SK-MEL-5 (cell line): Measurements from ENCODE around the gene HSD11B1.

GRCh38 chr1:208162799-208163157 lies 81.4 kb downstream of the PLXNA2 start:
RAMPAGE:
- cytosol, long total RNA, result no peak
- long total RNA, result no peak
- nucleus, long total RNA, result no peak

DNA sequence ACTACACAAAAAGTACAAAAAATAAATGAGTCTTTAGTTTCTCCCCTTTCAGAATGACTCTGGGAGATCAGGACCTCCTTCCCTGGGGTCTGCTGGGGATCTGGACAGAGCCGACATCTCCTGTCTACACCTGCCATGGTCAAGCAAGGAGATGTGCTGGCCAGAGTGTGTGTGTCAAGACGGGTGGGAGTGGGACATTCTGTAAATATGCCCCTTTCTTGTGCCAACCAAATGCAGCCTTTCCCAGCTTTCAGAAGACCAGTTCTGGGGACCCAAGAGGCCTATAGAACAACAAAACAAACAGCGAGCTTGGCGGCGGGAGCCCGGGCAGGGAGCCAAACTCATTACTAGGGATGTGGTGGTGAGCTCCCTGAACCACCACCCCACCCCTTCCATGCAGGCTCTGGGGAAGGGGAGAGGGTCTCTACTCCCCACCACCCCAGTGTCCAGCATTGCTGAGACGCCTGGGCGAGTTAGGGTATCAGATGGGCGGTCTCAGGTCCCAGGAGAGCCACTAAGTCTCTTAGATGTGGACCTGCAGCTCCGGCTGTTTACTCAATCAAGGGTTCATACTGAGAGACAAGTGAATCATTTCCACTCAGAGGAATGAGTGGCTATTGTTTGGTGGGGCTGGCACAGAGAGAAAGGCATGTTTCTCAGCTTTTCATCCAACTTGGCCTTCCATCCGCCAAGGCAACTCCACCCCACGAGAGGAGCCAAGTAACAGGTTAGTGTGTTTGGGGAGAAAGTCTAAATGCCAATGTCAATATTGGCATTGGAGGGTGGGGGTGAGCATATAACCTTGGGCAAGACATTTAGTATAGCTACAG lies 41.1 kb downstream of the PLXNA2 start:
RAMPAGE:
- cytosol, long total RNA, result no peak
- long total RNA, result no peak
- nucleus, long total RNA, result no peak

GRCh38 chr1:208213741-208214115 lies 30.5 kb downstream of the PLXNA2 start:
RAMPAGE:
- cytosol, long total RNA, result no peak
- long total RNA, result no peak
- nucleus, long total RNA, result no peak

RAMPAGE:
- cytosol, long total RNA, result no peak
- long total RNA, result no peak
- nucleus, long total RNA, result no peak
Observed at GRCh38 chr1:208233371-208234078, 10.7 kb downstream of the PLXNA2 start.

DNA sequence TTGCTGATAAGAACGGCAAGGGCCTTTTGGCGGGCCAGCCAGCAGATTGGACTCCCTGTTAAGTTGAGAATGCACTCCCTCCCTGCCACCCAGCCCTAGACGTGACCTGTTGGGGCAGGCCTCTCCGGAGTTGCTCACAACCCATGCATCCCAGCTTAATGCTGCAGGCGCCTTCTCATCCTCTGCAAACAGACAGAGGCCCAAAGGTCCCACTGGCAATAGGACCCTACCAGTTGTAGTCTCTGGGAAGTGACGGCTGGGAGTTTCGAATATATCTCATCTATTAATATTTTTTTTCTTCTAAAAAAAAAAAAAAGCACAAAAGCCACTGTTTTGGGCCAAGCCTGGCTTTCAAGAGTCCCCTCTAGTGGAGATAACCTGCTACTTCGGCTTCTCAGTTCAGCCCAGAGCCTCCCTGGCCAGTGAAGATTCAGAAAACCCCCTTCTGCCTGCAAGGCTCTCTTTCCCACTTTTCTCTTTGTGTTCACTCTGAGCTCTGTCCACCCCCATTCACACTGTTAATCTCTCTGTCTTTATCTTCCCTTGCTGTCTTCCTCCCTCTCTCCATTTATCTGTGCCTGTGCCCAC lies 5.2 kb downstream of the PLXNA2 start:
RAMPAGE:
- cytosol, long total RNA, result no peak
- long total RNA, result no peak
- nucleus, long total RNA, result no peak

GRCh38 chr1:208239441-208240487 lies 4.4 kb downstream of the PLXNA2 start:
RAMPAGE:
- cytosol, long total RNA, result no peak
- long total RNA, result no peak
- nucleus, long total RNA, result no peak

DNA sequence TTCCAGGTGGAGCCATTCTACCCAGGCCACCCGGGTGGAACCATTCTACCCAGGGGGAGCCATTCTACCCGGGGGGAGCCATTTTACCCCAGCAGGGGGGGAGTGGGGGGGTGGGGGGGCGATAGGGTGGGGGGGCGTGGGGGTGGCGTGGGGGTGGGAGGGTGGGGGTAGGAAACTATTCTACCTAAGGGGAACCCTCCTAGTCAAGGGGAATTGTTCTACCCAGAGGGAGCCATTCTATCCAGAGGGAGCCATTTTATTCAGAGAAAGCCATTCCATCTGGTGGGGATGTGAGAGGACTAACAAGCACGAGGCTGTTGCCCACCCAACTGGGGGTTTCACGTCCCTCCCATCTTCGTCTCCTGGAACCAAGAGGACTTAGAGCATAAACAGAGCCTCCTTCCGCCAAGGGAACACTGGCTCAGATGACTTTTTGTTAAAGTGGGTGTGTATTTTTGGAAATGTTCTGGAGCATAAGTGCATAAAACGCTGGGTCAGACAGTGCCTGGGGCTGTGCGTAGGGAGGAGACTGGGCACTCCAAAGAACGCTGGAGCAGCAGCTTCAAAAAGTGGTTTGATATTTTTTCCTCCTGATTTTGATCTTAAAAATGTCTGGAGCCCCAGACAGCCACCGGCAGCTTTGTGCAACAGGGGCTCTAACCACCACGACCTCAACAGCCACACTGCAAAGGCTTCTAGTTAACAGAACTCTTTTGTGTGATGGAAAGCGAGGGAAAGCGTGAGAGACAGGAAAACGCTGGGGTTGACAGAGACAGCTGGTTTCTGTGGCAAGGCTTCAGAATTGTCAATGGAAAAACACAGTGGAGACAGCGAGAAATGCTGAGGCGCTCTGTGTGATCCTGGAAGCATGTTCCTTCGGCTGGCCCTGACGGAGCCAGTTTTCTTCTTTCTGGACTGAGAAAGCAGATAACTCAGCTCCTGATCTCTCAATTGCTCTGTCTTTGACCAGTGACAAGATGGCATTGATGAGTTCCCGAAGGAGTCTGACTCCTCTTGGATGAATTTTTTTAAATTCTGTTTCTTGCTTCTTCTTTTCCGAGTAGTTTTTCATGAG lies 363.6 kb upstream of the CAMK1G start:
RAMPAGE:
- cytosol, long total RNA, result no peak
- long total RNA, result no peak
- nucleus, long total RNA, result no peak

GRCh38 chr1:209429910-209430548 lies 153.5 kb upstream of the CAMK1G start:
RAMPAGE:
- cytosol, long total RNA, result no peak
- long total RNA, result no peak
- nucleus, long total RNA, result no peak

RAMPAGE:
- cytosol, long total RNA, result no peak
- long total RNA, result no peak
- nucleus, long total RNA, result no peak
Observed at GRCh38 chr1:209585682-209586175, 2.2 kb downstream of the CAMK1G start.

DNA sequence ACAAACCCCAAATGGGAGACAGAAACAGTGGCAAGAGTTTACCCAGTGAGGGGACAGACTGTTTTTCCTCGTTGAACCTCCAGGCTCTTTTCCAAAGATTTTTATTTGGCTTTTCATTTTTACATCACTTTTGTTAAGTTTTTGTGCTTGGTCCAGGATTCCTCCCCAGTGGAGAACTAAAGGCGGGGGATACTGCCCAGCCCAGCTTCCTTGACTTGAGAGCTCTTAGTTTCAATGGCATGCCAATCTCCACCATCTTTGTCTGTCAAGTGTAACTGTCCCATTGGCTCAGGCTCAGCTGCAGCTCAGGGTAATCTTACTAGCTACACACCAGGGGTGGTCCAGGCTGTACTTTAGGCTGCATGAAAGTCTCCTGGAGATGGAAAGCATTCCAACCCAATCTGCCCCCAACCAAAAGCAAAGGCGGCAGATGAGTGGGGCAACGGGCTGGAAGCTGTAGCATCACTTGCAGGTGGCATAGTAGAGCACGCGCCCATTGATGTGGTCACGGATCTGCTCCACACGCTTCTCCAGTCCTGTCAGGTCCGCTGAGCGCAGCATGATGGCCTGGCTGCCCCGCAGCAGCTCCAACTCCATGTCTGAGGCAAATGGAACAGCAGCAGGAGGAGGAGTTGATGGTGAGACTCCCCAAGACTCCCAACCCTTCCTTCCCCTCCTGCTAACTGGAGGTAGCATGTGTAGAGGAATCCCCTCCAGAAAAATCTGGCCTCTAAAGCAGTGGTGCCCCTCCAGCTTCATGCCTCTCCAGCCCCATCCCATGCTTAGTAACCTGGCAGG lies 31.5 kb downstream of the CAMK1G start:
RAMPAGE:
- cytosol, long total RNA, result no peak
- long total RNA, result no peak
- nucleus, long total RNA, result no peak

DNA sequence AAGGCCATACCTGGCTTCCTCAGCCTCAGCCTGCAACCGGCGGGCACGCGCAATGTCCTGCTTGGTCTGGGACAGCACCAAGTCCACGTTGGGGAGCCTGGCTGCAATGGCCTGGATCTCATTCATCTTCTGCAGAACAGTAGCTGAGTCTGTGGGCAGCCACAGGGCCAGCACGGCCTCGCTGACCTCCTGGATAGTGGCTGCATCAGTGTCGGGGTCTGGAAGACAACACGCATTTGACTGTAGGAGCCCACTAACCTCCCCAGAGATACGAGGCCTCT lies 33.8 kb downstream of the LAMB3 start:
RAMPAGE:
- cytosol, long total RNA, result no peak
- long total RNA, result no peak
- nucleus, long total RNA, result no peak

DNA sequence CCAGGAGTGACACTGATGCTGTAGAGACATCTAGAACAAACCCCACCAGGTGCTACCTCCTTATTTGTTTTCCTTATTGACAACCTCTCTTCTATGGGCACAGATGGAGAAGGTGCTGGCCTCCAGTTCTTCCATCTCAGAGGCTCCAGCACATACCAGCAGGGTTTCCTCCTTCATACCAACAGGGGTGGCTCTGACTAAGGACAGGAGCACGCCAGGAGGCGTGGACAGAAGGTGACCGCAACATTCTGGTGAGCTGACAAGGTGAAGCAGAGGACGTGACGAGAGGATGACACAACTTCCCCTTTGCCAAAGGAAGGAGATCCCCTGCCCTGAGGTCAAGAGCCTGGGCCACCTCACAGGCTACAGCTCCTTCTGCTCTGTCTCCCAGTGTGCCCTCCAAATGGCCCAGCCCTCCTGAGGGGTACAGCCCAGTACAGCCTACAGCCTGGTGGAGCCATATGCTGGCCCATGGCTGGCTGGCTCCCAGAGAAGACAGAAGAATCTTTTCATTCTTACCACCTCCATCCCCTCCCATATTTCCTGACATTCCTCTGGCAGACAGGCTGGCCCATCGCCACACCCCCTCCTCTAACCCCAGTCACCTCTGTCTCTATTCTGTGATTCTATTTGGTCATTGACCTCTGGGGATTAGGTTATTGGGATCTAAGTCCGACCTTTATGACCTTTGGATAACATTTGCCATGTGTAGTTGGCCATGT lies 5.0 kb upstream of the LAMB3 start:
RAMPAGE:
- cytosol, long total RNA, result no peak
- long total RNA, result no peak
- nucleus, long total RNA, result no peak

DNA sequence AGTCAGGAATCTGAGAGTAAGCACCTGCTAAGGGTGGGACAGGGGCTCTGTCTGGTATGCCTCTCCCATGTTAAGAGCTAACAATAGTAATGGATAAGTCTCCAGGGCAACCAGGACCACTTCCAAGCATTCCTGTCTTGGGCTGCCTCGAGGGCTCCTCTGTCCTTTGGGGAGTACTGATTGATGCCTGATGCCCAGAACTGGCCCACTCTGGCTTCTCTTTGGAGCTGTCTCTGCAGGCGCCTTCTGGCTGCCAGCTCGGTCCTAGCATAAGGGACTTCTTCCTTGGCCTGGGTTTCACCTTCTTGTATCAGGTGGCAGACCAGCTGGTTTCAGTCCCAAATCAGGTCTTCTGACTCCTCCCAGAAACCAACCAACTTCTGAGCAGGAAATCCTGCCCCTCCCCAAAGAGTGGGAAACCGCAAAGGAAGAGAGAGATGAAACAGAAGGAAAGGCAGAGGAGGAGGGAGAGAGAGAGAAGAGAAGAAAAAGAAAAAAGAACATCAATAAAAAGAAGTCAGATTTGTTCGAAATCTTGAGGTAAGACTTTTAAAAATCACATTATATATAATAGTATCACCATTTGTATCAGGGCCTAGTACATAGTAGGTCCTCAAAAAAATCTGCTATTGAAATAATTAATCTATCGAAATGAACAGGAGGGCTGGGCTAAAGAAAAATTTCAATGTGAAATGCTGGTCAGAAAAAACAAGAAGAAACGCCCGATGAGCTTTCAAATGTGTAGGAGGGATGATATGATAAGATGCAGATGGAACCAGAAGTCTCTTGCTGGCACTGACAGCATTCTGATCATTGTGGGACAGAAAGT lies 10.7 kb downstream of the G0S2 start:
RAMPAGE:
- cytosol, long total RNA, result no peak
- long total RNA, result no peak
- nucleus, long total RNA, result no peak

RAMPAGE:
- cytosol, long total RNA, result no peak
- long total RNA, result no peak
- nucleus, long total RNA, result no peak
Observed at GRCh38 chr1:209704584-209705033, at the start of gene HSD11B1. TSS of gene HSD11B1 (plus strand) at chr1:209704846.

DNA sequence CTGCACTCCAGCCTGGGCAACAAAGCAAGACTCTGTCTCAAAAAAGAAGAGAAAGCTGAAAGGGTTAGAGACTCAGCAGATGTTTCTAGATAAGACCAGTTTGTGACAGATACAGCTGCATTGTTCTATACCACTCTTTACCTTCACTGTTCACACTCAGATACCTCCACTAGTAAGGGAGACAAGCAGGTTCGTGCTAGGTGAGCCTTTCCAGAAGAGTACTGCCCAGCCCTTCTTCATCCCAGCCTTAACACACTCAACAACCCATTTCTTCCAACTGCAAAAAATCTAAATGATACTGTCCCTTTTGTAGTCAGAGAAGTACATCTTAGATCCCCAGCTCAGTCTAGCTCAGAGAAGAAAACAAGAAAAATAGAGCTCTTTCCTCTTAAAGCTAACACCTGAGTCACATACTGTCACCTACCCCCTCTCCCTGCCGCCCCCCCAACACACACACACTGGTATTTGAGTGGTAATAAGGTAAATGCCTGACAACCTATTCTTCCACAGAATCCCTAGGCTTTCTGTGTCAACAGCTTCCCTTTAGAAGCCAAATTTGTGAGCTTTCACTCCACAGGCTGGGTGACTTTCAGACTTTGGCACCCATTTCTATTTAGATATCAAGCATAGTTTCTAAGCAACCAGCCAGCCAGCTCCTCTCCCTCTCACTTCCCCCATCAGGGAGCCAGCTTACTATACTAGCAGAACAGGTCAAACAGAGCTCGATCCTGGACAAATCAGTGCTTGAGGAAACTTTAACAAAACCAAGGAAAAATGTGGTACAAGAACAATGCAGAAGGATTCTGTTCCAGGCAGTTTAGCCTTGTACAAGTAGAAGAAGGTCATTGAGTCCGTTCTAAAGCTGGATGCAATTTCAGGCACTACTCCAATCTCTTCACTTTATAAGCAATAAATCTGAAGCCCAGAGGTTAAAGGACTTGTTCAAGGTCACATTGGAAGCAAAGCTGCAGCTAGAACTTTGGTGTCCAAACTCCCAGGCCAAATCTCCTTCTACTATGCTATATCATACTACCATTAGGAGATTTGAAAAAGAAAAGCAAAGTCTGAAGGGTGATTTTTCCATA lies 3.2 kb upstream of the C1orf74 start:
RAMPAGE:
- cytosol, long total RNA, result no peak
- long total RNA, result no peak
- nucleus, long total RNA, result no peak

RAMPAGE:
- cytosol, long total RNA, result no peak
- long total RNA, result no peak
- nucleus, long total RNA, result no peak
Observed at GRCh38 chr1:209791772-209792277, 7.5 kb upstream of the C1orf74 start.

RAMPAGE:
- cytosol, long total RNA, result no peak
- long total RNA, result no peak
- nucleus, long total RNA, result no peak
Observed at GRCh38 chr1:209838501-209838854, 10.7 kb downstream of the UTP25 start.

DNA sequence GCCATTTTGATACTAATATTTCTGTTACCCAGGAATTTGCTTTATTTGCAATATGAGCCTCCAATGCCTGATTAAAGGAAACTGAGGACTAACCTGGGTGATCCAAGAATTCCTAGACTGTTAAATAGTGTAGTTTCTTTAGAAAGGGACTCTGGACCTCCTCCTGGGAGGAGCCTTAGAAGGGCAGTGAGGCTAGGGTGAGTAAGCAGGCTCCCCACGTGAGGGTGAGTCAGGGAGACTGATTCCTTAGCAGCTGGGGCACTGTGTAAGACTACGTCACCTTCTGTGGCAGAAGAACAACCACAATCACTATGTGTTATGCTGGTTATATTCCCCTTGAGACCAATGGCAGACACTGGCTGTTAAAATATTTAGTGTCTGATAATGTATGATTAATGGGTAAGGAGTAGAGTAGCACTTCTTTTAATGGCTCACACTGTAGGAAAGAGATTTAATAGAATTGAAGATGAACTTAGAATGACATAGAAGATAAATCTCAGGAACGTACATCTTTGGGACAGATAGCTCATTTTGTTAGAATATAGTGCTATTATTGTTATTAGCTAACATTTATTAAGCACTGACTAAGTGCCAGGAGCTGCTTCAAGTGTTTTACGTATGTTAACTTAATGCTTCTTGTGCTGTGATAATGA lies 53.3 kb upstream of the SYT14 start:
RAMPAGE:
- cytosol, long total RNA, result no peak
- long total RNA, result no peak
- nucleus, long total RNA, result no peak

DNA sequence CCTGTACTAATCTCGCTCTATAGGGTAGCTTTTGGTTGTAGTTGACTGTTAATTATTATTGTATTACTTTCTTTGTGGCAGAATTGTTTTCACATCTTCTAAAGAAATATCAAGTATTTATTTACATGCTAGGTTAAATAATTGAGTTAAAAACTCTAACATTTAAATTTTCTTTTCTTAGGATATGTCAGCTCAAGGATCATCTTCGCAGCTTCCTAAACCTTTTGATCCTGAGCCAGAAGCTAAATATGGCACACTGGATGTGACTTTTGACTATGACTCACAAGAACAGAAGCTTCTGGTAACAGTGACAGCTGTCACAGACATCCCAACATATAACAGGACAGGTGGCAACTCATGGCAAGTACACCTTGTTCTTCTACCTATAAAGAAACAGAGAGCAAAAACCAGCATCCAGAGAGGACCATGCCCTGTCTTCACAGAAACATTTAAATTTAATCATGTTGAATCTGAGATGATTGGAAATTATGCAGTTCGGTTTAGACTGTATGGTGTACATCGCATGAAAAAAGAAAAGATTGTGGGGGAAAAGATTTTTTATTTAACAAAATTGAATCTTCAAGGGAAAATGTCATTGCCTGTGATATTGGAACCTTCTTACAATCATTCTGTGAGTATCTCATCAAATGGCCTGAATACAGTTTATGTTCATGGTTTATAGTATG lies 132.6 kb upstream of the SERTAD4 start:
RAMPAGE:
- cytosol, long total RNA, result no peak
- long total RNA, result no peak
- nucleus, long total RNA, result no peak

DNA sequence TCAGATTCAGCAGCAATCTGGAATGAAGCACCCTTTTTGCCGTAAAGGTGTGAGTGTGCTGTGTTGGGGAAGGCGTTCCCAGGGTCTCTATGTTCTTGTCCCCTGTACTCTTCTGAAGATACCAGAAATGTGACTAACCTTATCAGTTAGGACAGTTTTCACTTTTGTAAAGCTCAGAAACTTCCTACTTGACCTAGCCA lies 34.2 kb downstream of the HHAT start:
RAMPAGE:
- cytosol, long total RNA, result no peak
- long total RNA, result no peak
- nucleus, long total RNA, result no peak